Measurements from ENCODE around the genes AMPD1 and TSPAN2.

GRCh38 chr1:114154729-114155175, 1.1 kb upstream of the SYT6 start:
- PRO-cap, 6 experiments = peak in 1 of 6 experiments; most common minus-strand start chr1:114154968 (in 1)
- RAMPAGE, long total RNA, 2 experiments = no peak in any of the 2 experiments
- RRBS = 5% methylated on average over 10 of the region's 21 CpGs

GRCh38 chr1:114482627-114482990, 28.4 kb downstream of the TRIM33 start:
- PRO-cap, 6 experiments = no peak in any of the 6 experiments
- RAMPAGE, long total RNA, 2 experiments = no peak in any of the 2 experiments
- RRBS = no CpG with 5 or more reads among the region's 3 CpGs

DNA sequence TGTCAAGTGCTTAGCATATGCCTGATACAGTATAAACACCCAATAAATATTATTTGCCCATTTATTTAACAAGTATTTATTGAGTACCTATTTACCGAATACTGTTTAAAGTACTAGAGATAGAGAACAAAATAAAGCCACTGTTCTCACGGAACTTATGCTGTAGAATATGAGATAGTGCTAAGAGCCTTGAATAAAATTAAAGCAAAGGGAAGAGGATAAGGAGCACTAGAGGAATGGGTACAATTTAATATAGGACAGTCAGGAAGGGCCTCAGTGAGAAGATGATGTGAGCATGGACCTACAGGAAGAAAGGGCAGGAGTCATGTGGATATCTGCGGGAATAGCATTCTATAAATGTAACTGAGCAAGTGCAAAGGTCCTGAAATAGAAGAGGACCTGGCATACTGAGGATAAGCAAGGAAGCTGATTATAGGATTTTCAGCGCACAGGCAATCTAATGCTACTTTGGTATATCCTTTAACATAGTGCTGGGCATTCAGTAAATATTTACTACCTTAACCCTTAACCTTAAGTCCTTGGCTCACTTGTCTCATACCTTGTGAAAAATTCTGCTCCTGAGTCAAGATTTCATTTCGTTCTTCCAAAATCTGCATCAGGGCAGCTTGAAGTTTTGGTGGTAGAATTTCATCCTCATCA, 12.6 kb upstream of the BCAS2 start:
- PRO-cap, 6 experiments = peak in 3 of 6 experiments; most common plus-strand start position 405 of the sequence (in 3); most common minus-strand start position 289 of the sequence (in 1)
- RAMPAGE, long total RNA, 2 experiments = no peak in any of the 2 experiments
- RRBS = no CpG with 5 or more reads among the region's 5 CpGs

DNA sequence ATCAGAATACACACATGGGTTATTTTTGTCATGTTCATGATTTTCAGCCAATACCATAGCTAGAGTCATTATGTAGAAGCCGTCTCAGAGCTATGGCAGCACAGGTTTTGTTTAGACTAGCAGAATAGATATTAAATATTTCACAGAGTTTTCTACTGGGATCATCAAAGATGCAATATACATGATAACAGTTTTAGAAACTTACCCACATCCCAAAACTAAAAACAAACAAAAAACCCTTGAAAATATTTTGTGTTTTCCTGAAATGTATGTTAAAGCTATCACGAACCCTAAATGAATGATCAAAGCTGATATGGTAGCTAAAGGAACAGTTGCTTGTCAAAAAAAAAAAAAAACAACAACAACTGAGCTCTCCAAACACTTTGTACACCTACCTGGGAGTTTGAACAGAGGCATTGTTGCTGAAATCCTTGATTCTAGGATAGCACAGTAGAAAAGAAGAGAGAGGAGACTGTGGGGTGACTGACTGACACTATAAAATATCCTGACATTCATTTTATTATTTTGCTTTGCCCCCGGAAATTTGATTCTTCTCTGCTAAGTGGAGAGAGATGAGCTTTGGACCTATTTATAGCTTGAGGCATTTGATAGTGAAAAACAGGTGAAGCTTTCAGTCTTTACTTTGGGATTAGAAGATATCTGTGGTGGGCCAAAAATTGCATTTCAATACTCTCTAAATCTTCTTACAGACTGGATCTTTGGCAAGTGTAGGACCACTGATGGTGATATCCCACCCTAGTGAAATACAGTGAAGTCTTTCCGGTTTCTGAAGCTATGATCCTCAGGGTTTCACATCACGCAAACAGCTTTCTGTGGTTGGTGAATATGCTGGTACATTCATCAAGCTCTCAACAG, at the start of gene AMPD1:
Gene AMPD1, minus strand, starts transcription at position 492 of the 876 bp plus-strand sequence.
- PRO-cap, 6 experiments = no peak in any of the 6 experiments
- RAMPAGE, long total RNA, 2 experiments = no peak in any of the 2 experiments
- RRBS = no CpG with 5 or more reads among the region's 5 CpGs

- PRO-cap, 6 experiments = no peak in any of the 6 experiments
- RAMPAGE, long total RNA, 2 experiments = no peak in any of the 2 experiments
- RRBS = no CpG with 5 or more reads among the region's 3 CpGs
Measured at GRCh38 chr1:114704571-114704981, 9.2 kb upstream of the AMPD1 start.

DNA sequence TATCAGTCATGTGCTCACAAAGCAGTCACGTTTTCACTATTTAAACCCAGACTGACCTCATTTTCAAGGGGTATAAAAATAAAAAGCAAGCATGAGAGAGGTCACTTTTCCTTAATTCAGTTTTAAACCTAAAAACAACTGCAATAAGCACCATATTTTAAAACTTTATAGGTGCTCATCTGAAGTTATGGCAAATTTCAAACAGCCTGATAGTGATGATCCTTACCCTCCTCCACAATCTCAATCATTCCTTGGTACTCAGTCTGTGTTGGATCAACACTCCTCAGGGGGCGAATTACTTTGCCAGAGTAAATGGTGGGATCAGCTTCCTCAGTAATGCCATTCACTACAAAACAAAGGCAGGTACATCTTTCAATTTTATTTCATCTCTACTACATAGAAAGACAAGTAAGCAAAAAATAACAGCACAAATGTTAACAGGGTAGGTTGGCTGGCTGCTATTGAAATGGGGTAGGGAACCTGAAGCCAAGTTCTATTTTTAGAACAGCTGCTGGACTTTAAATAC, 7.1 kb upstream of the NRAS start:
- PRO-cap, 6 experiments = no peak in any of the 6 experiments
- RAMPAGE, long total RNA, 2 experiments = no peak in any of the 2 experiments
- RRBS = no CpG with 5 or more reads among the region's 2 CpGs

DNA sequence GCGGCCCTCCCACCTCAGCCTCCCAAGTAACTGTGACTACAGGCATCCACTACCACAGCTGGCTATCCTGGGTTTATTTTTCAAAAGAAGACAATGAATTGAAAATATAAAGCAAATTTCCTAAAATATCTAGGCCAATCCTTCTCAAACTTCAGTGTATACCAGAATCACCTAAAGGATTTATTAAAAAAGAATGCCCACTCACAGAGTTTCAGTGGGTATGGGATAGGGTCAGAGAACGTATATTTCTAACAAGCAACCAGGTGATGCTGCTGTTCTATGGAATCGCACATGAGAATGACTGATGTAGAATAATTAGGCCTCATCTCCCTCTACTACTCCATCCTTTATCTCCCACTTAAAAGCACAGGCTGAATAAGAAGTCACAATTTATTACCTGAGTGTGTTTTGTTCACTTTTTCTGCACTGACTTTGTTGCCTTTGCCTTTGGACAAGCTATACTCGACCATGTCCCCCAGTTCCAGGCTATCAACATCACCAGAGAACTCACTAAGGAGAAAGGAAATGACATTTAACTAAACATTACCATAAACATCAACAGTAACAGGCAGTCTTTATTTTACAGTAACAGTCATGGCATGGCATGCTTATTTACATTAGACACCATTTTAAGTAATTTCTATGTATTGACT, 8.4 kb upstream of the NRAS start:
- PRO-cap, 6 experiments = no peak in any of the 6 experiments
- RAMPAGE, long total RNA, 2 experiments = no peak in any of the 2 experiments
- RRBS = no CpG with 5 or more reads among the region's 4 CpGs

DNA sequence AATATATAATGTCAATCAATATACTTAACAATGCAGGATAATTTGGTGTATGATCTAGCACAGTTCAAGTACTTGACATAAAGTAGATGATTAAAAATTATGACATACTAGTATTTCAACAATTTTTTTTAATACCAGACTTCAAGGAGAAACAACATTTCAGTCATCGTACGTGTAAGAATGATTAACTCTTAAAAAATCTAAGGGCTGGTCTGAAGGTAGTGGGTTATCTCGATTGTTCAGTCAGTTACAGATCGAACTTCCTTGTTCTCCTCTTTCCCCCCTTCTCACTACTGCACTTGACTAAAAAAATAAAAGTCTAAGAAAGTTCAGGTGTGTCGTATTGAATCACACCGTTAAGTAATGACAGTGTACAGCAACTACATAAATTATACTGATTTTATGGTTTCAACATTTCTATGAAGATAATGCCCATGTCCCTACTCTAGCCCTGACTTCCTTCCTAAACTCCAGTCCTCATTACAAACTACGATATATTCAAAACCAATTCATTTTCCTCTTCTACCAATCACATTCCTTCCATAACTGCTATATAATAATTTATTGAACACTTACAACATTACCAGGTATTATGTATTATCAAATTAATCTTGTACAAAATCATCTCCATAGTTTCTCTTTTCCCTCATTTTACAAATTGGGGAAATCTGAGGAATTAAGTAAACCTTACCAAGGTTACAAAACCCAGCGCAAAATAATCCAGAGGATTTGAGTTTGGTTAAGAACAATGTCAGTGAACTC, 11.1 kb upstream of the NRAS start:
- PRO-cap, 6 experiments = no peak in any of the 6 experiments
- RAMPAGE, long total RNA, 2 experiments = no peak in any of the 2 experiments
- RRBS = no CpG with 5 or more reads among the region's 8 CpGs

- PRO-cap, 6 experiments = no peak in any of the 6 experiments
- RAMPAGE, long total RNA, 2 experiments = start-site peak on the minus strand in 1 of 2 experiments, at chr1:114734000-114734103 at its widest, 530 reads per replicate
- RRBS = no CpG with 5 or more reads among the region's 3 CpGs
Measured at GRCh38 chr1:114733552-114734456, 17.2 kb upstream of the NRAS start.

GRCh38 chr1:114758459-114758829, 660 bp upstream of the CSDE1 start:
- PRO-cap, 6 experiments = no peak in any of the 6 experiments
- RAMPAGE, long total RNA, 2 experiments = no peak in any of the 2 experiments
- RRBS = no CpG with 5 or more reads among the region's 2 CpGs

DNA sequence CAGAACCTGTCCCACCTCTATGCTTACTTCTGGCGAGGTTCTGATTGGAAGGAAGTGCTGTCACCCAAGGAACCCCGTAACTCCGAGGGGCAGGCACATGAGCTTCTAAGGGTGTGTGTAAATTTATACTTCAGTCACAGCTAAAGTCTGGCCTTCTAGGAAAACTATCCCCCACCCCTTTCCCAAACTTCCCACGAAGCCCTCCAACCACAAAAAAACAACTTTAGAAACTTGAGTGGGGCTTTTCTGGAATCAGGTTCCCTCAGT, 3.9 kb downstream of the TSPAN2 start:
- PRO-cap, 6 experiments = no peak in any of the 6 experiments
- RAMPAGE, long total RNA, 2 experiments = no peak in any of the 2 experiments
- RRBS = no CpG with 5 or more reads among the region's 4 CpGs

DNA sequence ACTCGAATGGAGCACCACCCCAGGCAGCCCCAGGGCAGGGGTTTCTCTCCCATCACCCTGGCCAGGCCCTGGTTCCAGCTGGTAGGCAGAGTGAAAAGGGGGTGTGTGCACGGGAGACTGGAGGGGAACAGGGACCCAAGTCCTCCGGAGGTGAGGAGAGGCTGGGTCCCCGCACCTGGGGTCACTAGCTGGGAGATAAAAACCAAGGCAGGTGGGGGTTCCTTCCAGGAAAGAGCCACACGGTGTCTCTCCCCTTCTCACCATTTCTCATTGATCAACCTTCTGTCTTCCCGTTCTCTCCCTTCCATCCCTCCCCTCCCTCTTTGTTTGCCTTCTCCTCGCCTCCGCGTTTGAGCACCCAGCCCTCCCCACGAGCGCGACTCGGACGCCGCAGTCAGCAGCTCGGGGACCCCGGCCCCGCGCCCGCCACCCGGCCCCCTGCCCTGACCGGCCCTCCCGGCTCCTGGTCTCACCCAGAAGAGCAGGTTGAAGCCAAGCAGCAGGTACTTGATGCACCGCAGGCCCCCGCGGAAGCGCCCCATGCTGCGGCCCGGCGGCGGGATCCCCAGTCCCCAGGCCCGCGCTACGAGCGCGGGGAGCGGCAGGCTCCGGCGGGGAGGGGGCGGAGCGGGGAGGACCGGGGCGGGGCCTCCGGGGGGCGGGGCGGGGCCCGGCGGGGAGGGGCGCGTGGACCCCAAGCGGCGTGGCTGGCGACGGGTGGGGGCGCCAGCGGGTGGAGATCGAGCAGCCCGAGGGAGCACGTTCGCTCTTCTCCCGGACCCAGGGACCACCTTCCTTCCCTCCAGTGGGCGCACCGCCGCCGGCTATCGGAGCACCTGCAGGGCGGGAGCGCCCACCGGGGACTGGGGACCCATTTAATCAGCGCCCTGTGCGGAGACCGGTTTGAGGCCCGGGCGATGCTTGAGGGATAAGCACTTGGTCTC, at the start of gene TSPAN2:
Gene TSPAN2, minus strand, starts transcription at position 613 of the 944 bp plus-strand sequence.
- PRO-cap, 6 experiments = peak in 6 of 6 experiments; most common plus-strand start position 732 of the sequence (in 6); most common minus-strand start position 600 of the sequence (in 6)
- RAMPAGE, long total RNA, 2 experiments = start-site peak on the minus strand in 2 of 2 experiments, centred at positions 575 to 589 of the sequence, 25 to 100 reads per replicate
- RRBS = 2% methylated on average over 37 of the region's 74 CpGs

DNA sequence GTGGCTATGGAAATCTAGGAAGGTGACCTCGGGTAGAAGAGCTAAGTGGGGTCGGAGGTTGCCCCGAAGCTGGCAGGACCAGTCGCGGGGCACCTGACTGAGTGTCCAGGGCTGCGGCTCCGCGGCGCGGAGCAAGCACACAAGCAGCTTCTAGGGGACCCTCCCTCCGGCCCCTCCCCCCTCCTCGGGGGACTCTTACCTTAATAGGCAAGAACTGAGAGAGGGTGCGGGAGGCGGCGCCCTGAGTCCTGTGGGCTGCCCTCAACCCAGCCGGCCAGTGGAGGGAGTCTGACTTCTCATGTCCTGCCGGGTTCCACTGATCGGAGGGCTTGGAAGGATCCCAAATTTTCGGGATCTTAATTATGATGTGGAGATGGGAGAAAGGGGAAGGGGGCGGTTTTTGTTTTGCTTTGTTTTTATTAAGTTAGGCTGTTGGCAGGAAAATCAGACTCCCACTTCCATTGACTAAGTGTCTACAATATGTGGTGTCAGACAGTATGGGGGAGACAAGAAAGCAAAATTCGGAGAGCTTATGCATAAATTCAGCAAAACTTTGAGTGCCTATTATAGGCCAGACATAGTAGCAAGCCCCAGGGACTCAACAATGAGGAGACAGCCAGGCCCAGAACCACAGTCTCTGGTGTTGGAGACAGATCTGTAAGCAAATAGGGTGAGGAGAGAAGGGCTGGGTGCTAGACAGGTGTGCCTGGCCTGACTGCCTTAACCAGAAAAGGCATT, 701 bp upstream of the TSPAN2 start:
- PRO-cap, 6 experiments = peak in 5 of 6 experiments; most common plus-strand start position 277 of the sequence (in 2); most common minus-strand start position 141 of the sequence (in 3)
- RAMPAGE, long total RNA, 2 experiments = no peak in any of the 2 experiments
- RRBS = 8% methylated on average over 4 of the region's 21 CpGs

DNA sequence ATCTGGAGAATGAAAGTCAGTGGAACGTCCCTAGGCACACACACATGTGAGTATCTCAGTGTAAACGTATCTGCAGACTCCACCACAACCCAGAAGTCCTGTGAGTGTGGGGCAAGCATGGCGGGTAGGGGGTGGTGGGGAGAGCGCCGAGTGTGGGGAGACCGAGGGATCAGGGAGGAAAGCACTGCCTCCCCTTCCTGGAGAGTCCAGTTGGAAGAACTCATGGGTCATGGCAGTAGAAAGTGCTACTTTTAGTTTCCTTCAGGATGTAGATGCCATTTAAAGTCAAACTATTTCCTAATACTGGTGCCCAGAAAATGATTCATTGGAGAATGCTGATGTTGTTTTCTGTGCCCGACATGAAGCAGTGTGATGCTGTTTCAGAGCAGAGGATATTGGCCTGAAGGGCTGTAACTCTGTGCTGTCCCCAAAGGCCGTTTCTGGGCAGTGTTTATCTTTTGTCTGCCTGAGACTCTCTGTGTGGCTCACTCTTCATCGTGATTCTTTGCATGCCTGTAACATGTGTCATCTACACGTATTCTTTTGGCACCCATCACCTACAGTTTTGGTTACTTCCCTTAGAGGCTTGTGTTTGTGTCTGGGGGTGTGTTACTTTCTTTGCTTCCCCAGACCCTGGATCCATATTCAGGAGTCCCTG, 45.7 kb upstream of the TSPAN2 start:
- PRO-cap, 6 experiments = no peak in any of the 6 experiments
- RAMPAGE, long total RNA, 2 experiments = no peak in any of the 2 experiments
- RRBS = no CpG with 5 or more reads among the region's 10 CpGs

- PRO-cap, 6 experiments = peak in 3 of 6 experiments; most common plus-strand start chr1:115216474 (in 3); most common minus-strand start chr1:115216082 (in 1)
- RAMPAGE, long total RNA, 2 experiments = no peak in any of the 2 experiments
- RRBS = no CpG with 5 or more reads among the region's 5 CpGs
Measured at GRCh38 chr1:115215956-115216734, 121.9 kb downstream of the NGF start.

- PRO-cap, 6 experiments = peak in 2 of 6 experiments; most common plus-strand start chr1:115283031 (in 1); most common minus-strand start chr1:115282957 (in 2)
- RAMPAGE, long total RNA, 2 experiments = no peak in any of the 2 experiments
- RRBS = no CpG with 5 or more reads among the region's 20 CpGs
Measured at GRCh38 chr1:115282719-115283494, 55.1 kb downstream of the NGF start.

- PRO-cap, 6 experiments = no peak in any of the 6 experiments
- RAMPAGE, long total RNA, 2 experiments = no peak in any of the 2 experiments
- RRBS = no CpG with 5 or more reads among the region's 14 CpGs
Measured at GRCh38 chr1:115283931-115284652, 54.0 kb downstream of the NGF start.

DNA sequence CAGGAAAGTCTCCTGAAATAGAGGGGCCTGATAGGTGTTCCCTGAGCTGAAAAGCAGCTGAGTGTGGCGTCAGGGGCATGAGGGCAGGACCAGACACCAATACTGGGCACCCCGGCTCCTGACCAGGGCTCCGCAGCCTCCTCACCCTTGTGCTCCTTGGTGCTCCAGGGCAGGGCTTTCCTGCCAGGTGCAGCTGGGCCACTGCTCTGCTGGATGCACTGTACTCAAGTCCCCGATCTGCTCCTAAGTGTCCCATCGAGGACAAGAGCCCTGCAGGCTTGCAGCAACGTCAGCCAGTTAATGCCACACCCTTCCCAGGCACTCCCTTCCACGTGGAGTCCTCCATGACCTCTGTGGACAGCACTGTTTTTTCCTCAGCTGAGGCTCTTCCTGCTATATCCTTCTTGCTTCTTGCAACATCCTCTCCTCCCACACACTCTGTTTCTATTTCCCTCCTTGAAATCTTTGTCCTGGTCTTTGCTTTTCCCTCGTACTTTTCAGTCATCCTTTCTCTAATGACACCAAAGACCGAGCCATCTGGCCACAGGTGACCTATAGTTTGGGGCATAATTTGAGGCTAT, 94.0 kb upstream of the NGF start:
- PRO-cap, 6 experiments = peak in 1 of 6 experiments; most common minus-strand start position 245 of the sequence (in 1)
- RAMPAGE, long total RNA, 2 experiments = no peak in any of the 2 experiments
- RRBS = no CpG with 5 or more reads among the region's 9 CpGs

- PRO-cap, 6 experiments = no peak in any of the 6 experiments
- RAMPAGE, long total RNA, 2 experiments = no peak in any of the 2 experiments
- RRBS = no CpG with 5 or more reads among the region's 3 CpGs
Measured at GRCh38 chr1:115649881-115650507, 8.2 kb downstream of the VANGL1 start.

GRCh38 chr1:115654827-115655515, 13.2 kb downstream of the VANGL1 start:
- PRO-cap, 6 experiments = no peak in any of the 6 experiments
- RAMPAGE, long total RNA, 2 experiments = no peak in any of the 2 experiments
- RRBS = 14% methylated on average over 4 of the region's 16 CpGs

Data from heart left ventricle (tissue), 7 donors.